SK-N-MC (cell line): ENCODE results near the gene NUP50.

GRCh38 chr22:44994877-44995448 lies 14.8 kb downstream of the PHF21B start:
- RRBS = no CpG with 5 or more reads among the region's 14 CpGs

DNA sequence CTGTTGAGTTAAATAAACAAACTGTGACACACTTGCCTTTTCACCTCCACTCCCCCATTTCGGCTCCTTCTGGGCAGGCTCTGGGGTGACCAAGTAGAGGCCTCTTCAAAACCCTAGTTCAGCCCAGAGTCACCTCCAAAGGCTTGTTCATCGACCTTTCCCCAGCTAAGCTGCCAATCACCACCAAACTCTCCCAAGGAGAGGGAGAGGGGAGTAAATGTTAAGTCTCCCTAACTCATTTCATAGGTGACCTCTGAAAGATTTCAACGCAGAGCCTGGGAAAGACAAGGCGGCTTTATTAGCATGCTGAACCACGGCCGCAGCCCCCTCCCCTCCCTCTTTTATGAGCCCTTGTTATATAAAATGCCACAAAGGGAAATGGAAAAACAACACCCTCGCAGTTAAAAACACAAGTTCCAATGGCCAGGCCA lies 3.9 kb downstream of the PHF21B start:
- RRBS = no CpG with 5 or more reads among the region's 7 CpGs

DNA sequence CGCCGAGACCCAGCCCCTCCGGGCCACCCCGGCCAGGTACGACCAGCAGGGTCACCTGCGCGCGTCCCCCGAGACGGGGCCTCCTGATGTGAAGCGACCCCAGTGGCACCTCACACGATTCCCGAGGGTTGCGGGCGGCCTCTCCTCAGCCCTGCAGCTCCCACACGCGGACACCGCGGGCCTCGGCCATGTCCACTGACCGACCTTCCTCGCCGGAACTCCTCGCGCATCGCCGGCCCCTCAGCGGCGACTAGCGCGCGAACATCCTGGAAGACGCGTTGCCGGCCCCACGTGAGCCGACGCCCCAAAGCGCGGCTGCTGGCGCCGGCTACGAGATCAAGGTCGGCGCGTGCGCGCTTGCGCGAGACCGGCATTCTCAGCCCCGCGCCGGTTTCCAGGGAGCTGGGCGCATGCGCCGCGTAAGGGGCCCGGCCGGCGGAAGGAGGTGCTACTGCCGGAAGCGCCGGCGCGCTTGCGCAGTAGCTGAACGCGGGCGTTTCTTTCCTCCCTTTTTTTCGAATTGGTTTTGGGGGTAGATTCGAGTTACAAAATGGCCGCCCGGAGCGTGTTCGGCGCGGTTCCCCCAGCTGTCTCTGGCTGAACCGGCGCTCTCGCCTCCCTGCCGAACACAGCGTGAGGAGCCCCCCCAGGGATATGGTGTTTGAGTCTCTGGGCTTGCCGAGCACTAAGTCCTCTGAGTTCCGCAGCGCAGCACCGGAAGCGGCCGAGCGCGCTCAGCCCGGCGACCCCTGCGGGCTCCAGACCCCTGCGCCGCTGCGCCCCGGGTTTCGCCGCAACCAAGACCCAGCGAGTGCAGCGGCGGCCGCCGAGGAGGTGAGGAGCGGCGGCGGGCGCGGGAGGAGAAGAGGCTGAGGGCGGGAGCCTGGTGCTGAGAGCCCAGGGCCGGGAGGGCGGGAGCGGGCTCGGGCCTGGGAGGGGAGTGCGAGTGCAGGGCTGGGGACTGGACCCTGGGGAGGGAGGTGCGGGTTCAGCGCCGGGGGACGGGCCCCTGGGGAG lies at the start of gene NUP50:
TSS of gene NUP50 (plus strand) at position 463 of the 1,017 bp plus-strand sequence.
- RRBS = 1% methylated on average over 54 of the region's 120 CpGs

GRCh38 chr22:45165167-45165463 lies 1.4 kb downstream of the NUP50 start:
- RRBS = no CpG with 5 or more reads among the region's 8 CpGs

DNA sequence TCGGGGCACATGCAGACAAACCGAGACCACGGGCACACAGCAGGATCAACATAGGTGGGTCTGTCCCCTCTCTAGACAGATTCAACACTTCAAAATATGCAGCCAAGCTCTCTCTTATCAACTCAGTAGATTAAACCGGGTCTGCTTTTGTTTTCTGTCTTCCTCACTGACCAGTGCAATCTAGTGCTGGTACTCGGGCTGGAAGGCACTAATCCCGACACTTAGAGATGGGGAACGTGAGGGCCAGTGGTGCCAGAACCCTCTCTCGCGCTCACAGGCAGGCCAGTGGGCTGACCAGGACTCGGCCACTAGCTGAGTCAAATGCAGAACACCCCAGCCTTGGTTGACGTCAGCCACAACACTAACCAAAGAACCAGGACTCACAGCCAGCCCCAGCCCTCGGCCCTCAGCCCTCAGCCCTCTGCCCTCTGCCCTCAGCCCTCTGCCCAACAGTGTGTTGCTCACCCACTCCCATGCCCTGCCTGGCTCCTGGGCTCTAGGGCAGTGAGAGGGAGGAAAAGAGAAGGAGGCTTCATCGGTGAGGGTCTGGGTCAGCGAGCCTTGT lies 27.8 kb downstream of the KIAA0930 start:
- RRBS = no CpG with 5 or more reads among the region's 14 CpGs

- RRBS = 2% methylated on average over 6 of the region's 72 CpGs
Measured at GRCh38 chr22:45268517-45269394, 16.0 kb upstream of the UPK3A start.

DNA sequence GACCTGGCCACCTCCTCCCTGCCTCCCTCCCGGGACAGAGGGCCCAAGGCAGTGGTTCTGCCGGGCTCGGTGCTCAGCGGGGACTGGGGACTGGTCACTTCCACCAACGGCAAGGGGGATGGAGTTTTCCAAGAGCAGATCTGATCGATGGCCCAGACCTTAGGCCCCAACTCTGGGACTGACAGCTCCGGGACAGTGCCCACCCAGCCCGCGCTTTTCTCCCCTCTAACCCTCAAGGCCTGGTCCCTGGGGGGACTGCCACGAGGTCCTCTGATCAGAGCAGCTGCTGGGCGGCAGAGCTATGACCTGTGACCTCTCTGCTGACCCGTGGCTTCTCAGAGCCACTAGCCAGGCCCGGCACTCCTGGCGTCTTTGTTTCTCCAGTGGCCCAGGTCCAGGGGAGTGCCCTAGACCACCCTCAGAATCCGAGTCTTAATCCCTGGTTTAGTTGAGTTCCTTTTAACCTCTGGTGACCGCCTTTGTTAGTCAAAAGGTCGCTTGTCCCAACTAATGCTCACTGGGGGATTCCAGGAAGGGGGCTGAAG lies 1.1 kb downstream of the FBLN1 start:
- RRBS = no CpG with 5 or more reads among the region's 17 CpGs

GRCh38 chr22:45504213-45504908 lies 1.7 kb downstream of the FBLN1 start:
- RRBS = no CpG with 5 or more reads among the region's 19 CpGs

- RRBS = no CpG with 5 or more reads among the region's 13 CpGs
Measured at GRCh38 chr22:45511787-45512436, 9.2 kb downstream of the FBLN1 start.

GRCh38 chr22:45553784-45554062 lies 51.0 kb downstream of the FBLN1 start:
- RRBS = no CpG with 5 or more reads among the region's 13 CpGs

DNA sequence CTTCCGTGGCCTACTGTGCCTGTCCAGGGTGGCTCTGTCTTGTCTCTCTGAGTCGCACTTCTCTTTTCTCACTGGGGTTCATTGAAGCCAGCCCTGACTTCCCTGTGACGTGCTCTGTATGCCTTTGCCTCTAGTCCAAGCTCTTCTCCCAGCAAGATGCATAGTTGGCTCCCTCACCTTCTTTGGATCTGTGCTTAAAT lies 11.6 kb downstream of the ATXN10 start:
- RRBS = no CpG with 5 or more reads among the region's 3 CpGs

GRCh38 chr22:45790703-45791041 lies 119.0 kb downstream of the ATXN10 start:
- RRBS = no CpG with 5 or more reads among the region's 3 CpGs

DNA sequence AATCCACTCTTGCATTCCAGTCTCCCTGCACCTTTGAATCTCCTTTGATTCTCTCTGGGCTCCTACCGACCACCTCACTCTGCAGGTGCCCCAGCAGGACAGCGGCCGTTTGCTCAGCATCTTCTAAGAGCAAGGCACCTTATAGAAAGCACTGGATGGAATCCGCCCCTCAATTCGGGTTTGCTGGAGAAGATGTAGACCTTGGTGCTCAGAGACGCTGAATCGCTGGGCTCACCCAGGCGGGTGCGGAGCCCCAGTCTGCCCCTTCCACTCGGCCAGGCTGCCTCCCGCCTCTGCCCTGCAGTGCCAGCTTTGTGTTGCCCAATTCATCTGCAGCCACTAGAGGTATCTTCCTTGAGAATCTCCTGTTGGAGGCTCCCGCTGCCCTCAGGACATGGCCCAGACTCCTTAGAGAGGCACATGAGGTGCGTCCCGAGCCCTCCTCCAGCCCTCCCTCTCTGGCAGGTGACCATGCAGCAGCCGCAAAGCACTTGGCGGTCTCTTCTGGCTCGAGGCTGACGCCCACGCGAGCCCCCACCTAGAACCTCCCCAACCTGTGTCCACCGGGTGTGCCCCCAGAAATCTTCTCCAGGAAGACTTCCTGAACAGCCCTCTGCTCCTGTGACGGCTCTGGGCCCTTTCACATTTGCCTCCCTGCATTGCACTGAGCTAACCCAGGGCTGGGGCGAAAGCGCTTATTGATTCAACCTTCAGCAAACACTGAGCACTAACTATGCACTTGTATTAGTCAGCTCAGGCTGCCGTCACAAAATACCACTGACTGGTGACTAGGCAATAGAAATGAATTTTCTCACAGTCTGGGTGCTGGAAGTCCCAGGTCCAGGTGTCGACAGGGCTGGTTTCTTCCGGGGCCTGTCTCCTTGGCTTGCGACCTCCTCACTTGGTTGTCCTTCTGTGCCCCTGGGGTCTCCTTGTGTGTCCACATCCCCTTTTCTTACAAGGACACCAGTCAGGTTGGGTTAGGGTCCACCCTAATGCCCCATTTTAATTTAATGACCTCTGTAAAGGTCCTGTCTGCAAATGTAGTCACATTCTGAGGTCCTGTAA lies 117.5 kb downstream of the WNT7B start:
- RRBS = no CpG with 5 or more reads among the region's 28 CpGs

DNA sequence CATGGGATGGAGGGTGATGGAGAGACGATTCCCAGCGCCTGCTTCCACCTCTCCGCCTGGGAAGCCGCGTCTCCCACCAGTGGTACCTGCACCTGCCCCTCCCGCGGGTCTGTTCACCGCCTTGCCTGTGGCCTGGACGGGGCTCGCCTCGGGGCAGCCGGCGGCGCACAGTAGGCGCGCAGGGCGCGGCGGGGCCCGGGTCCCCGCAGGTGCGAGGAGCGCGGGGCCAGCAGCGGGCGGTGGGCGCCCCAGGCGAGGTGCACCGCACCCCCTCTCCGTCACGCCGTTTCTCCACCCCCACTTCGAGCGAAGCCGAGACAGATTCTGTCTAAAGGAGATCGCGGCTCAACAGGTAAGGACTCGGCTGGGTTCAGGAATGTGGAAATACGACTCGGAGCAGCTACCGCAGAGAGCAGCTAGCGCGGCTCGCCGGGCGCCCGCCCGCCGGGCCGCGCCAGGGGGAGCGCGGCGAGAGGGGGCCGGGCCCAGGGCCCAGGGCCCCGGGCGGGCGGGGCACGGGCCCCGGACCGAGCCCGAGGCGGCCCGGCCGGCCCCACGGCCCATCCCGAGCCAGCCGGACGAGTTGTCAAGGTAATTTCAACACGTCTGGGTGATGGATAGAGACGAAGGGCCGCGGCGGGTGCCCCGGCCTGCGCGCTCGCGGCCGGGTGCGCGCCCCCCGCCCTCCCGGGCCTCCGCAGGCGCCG lies 1.2 kb downstream of the WNT7B start:
- RRBS = 5% methylated on average over 24 of the region's 87 CpGs

- RRBS = no CpG with 5 or more reads among the region's 20 CpGs
Measured at GRCh38 chr22:45997251-45998138, 20.5 kb upstream of the WNT7B start.

DNA sequence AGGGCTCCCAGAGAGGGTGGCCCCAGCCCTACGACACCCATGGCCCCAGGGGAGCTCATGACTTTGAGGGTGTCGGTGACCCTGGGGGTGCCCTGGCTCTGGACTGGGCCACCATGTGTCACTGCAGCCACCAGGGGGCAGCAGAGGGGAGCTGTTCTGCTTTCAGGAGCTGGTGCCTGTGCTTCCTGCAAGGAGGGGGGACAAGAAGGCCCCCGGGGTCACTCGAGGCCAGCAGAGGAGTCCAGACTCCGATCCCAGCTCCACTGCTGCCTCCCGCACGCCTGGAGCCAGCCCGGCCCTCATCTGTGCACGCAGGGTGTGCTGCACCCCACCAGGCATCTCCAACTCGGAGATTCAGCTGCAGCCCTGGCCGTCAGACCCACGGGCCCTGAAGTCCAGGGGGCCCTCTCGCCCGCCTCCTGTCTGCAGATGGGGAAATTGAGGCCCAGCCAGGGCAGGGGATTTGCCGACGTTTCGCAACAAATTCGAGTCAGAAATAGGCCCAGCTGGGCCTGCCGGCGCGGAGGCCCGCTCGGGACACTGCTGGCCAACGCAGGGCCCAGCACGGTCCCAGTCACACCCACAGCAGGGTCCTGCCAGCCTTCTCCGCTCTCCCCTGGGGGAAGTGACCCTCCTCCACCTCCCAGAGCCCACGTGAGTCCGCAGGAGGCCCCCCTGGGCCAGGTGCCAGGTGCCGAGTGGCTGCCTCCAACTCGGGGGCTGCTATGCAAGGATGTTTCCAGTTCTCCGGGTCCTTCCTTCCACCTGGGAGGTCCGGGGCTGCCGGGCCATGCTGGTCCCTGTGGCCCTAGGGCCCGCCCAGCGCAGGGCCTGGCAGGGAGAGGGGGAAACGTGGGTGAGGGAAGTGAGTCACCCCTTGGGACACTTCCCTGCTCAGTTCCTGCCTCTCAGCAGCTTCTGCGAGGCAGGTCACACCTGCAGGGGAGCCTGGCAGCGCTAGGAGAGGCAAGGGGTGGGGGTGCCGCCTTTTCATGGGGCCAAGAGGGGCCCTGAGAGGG lies 29.7 kb upstream of the WNT7B start:
- RRBS = 20% methylated on average over 7 of the region's 39 CpGs

DNA sequence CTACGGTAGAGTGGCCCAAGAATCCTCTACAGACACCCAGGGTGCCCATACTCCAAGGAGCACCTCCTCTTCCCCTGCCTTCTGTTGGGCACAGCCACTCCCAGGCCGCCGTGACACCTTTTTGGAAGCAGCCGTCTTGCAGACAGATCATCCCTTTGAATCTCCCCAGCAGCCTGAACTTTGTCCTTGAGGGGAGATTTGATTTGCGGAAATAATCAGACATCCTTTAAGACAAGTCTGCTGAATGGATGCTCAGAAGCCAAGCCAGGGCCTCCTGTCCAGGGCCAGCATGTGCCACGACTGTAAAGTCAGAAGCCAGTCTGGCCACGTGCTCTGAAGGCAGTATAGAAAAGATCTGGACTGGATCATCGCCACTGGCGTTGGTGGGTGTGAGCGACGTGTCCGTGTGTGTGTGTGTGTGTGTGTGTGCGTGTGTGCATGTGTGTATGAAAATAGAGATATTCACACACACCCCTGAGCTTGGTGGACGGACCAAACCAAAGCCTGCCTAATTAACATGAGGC lies 61.6 kb upstream of the WNT7B start:
- RRBS = no CpG with 5 or more reads among the region's 14 CpGs

DNA sequence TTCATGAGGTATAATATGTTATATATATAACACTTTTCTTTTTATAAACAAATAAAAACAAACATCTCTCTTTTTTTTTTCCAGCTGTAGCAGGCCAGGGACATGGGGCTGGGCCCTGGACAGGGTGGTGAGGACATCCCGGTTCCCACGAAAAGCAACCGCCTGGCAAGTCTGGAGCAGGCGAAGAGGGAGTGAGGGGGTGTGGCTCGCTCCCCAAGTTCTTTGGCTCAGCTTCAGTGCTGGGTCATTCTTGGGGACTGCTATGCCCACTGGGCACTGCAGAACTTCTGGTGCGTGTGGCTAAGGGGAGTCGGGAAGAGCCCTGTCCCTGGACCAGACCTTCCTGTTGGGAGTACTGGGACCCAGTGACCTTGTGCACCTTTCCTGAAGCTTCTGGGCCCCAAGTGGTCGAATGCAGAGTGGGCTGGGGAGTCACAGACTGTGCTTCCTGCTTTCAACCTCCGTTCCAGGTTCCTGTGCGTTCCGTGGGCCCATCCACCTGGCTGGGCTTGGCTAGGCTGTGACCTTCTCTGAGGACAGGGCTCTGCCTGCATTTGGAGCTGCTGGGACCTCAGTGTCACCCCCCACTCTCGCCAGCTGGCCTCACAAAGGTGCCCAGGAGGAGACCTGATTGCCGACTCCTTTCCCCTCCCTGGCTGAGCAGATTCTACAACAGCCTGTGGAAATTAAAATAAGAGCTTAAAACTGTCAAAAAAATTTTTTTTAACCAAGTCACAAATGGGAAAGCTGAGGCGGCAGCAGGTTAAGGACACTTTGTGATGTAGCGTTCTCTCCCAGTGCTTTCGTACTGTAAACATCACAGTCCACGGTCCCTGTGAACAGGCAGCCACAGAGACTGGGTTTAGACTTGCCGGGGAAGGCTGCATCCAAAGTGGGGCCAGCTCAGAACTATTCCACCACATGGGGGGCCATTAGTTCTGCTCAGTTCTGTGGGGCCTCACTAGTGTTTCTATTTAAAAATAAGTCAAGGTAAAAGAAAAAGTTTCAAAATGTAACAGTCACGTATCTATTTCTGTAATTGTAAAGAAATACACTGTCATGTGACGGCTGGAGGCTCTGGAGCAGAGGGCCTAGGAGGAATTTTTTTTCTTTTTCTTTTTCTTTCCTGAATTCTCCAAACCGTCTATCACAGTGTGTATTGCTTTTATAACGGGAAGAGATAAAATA lies 63.8 kb upstream of the WNT7B start:
- RRBS = no CpG with 5 or more reads among the region's 22 CpGs

DNA sequence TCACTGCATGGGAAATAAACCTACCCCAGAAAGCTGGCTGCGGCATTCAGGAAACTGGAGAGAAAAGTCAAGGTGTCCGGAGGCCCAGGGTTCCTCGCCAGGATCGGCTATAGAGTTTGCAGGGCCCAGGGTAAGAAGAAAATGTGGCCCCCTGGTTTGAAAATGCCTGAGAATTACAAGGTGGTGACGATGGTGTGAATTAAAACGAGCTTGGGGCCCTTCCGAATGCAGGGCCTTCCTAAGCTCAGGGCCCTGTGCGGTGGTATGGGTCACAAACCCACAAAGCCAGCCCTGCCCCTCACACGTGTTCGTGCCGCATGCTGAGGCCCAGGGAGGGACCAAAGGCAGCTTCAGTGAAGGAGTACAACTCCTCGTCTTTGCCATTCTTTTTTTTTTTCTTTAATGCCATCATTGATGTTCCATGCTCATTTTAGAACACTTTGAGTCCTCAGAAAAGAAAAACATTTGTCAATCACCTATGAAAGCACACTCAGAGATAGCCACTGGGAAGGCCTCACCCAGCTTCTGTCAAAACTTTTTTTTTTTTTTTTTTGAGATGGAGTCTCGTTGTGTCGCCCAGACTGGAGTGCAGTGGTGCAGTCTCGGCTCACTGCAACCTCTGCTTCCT lies 71.3 kb upstream of the WNT7B start:
- RRBS = no CpG with 5 or more reads among the region's 15 CpGs

- RRBS = no CpG with 5 or more reads among the region's 20 CpGs
Measured at GRCh38 chr22:46066655-46067421, 83.5 kb upstream of the PPARA start.